AG04449 (cell line): Measurements from ENCODE around the genes ZBTB25, HSPA2 and FNTB.

- RRBS: no CpG with 5 or more reads among the region's 27 CpGs
Measured at GRCh38 chr14:64441754-64442637, 23.3 kb upstream of the AKAP5 start.

DNA sequence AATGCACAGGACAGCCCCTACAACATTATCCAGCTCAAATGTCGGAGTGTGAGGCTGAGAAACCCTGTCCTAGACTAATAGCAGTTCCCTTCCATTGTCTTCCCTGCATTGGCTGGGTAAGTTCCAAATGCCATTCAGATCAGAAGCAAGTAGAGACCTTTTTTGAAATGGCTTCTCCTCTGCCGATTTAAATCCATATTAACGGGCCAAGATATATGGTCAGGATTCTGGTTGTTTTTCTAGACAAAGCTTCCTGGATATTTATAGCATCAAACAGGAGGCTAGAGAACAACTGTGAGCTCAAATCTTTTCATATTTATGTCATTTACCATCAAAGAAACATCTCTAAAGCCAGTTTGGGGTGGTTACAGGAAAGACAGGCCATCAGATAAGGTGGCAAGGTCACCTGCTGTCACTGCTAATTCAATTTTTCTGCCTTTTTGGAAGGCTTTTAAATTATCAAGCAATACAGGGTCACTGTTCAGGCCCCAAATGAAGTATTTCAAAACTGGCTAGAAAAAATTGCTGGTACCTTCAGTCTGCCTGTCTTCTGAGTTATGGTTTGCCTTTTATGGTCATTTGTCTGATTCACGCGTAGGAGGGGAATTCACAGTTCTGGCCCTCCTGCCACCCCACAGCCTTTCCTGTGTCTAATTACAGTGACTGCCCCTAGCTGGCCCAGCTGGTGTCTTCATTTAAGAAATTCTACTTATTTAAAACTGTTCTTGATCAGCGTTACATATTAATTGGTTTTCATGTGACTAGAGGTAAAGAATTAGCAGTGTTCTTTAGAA, 20.0 kb upstream of the AKAP5 start:
- RRBS: no CpG with 5 or more reads among the region's 6 CpGs

GRCh38 chr14:64465819-64466773, 797 bp downstream of the AKAP5 start:
- RRBS: 0% methylated on average over 2 of the region's 18 CpGs

- RRBS: 2% methylated on average over 21 of the region's 69 CpGs
Measured at GRCh38 chr14:64503376-64504013, at the start of gene ZBTB25. ZBTB25 (minus strand) TSS chr14:64503838.

- RRBS: no CpG with 5 or more reads among the region's 33 CpGs
Measured at GRCh38 chr14:64504014-64504497, 418 bp upstream of the ZBTB25 start.

GRCh38 chr14:64504934-64506225, 810 bp downstream of the ZBTB1 start:
- RRBS: 3% methylated on average over 30 of the region's 75 CpGs

- RRBS: no CpG with 5 or more reads among the region's 3 CpGs
Measured at GRCh38 chr14:64506699-64507329, 2.2 kb downstream of the ZBTB1 start.

DNA sequence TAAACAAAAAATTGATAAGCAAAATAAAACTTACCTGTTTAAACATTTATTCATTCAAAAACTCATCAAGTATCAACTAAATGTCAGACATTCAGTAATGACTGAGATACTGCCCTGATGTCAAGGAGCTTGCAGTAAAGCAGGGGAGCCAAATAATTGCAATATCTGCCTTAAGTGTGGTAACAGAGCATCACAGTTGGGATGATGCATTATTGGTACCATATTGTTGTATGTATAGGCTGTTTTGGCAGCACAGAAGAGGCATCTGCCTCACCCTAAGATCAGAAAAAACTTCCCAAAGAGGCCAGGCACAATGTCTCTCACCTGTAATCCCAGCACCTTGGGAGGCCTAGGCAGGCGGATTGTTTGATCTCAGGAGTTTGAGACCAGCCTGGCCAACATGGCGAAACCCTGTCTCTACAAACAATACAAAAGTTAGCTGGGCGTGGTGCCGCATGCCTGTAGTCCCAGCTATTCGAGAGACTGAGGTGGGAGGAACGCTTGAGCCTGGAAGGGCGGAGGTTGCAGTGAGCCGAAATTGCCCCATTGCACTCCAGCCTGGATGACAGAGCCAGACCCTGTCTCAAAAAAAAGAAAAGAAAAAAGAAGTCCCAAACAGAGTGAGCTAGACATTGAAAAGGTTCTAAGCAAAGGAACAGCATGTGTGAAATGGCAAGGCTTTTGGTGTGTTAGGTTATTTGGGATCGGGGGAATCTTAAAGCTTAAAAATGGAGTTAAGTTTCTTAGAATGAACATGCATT, 4.4 kb downstream of the ZBTB1 start:
- RRBS: no CpG with 5 or more reads among the region's 9 CpGs

- RRBS: 0% methylated on average over 2 of the region's 30 CpGs
Measured at GRCh38 chr14:64540652-64541005, at the start of gene HSPA2. HSPA2 (plus strand) TSS chr14:64540741.

GRCh38 chr14:64562474-64562969, 12.8 kb downstream of the PPP1R36 start:
- RRBS: no CpG with 5 or more reads among the region's 3 CpGs

- RRBS: no CpG with 5 or more reads among the region's 2 CpGs
Measured at GRCh38 chr14:64584113-64584477, 34.3 kb downstream of the PPP1R36 start.

DNA sequence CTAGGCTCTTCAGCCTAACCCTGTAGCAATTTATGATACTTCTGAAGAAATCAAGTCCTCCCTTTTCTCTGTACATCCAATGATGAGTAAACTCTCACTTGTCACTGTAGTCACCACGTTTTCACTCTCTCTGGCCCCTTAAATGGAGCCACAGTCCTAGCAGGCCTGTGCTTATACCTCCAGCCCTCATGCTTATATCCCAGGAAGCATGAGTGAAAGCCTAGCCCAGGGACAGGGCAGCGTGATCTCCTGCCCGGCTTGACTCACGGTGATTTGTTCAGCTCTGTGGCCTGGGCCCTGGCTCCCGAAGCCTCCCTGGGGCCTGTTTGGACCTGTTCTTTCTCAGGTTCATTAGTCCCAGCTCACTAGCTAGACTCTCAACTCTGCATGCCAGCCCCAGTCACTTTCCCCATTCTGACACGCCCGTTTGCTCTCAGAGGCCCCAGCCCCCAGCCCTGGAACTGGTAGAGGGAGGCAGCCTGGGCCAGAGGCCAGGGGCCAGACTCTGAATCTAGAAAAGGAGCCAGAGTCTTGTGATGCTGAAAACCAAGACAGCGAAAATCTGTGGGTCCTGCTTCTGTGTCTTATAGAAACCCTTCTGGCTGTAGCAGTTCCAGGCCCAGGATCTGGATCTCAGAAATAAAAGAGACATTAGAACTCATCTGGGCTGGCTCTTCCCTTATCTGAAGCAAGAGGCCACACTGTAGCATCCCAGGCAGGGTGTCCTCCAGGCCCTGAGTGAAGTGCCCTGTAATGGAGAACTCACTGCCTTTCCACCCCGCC, 23.9 kb upstream of the PLEKHG3 start:
- RRBS: no CpG with 5 or more reads among the region's 9 CpGs

GRCh38 chr14:64698942-64699576, 5.2 kb upstream of the PLEKHG3 start:
- RRBS: no CpG with 5 or more reads among the region's 5 CpGs

GRCh38 chr14:64721320-64722282, 17.4 kb downstream of the PLEKHG3 start:
- RRBS: no CpG with 5 or more reads among the region's 17 CpGs

DNA sequence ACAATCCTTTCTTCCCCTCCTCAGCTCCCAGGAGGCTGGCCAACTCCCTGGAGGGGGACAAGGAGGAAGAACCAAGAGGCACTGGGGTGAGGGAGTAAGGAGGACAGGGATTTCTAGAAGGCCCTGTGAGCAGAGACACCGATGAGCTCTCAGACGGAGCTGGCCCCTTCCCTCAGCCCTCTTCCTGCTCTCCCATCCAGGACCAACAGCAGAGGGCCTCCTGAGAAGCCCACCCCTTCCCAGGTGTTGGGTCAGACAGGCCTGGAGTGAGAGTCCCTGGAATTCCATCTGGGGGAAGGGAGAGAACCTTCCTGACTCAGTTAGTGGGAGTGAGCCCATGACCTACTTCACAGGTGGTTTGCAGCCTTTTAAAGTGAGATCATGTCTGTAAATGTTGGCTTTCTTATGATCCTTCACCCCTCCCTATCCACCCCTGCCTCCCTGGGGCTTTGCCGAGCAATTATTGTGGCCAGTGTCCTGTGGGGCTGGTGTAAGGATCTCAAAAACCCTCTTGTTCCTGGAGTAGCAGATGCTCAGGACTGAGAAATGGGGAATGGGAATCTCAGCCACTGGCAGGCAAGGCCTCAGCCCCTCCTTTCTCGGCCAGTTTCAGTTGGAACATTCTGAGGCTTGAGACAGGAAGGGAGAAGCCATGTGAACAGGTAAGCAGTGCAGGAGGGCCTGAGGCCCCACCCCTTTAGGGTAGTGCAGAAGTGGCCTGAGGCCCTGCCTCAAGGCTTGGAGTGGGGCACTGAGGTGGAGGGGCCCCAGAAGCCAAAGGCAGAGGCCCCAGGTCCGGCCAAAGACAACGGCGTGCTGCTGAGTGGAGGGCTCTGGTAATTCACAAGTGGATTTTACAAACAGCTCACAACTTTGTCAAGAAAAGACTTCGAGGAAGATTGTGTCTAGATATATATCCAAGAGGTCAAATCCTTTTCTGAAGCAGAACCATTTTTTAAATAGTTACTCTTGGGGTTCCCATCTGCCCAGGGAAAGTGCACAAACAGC, 53.8 kb downstream of the PLEKHG3 start:
- RRBS: no CpG with 5 or more reads among the region's 8 CpGs

- RRBS: no CpG with 5 or more reads among the region's 6 CpGs
Measured at GRCh38 chr14:64858013-64858470, 21.7 kb downstream of the SPTB start.

DNA sequence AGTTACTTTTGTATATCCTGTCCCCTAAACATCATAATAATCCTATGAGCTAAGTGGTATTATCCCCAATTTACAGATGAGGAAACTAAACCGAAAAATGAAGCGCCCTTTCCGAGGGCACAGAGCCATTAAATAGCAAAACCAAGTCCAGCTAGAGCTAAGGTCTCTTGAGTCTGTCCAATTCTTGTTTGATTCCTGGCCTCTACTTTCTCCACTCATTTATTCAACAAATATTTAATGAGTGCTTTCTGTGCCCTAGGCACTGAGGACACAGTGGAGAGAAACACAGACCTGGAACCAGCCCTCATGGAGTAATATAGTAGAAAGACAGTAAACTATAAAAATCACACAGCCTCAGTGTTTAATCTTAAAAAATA, 593 bp downstream of the GPX2 start:
- RRBS: no CpG with 5 or more reads among the region's 3 CpGs

DNA sequence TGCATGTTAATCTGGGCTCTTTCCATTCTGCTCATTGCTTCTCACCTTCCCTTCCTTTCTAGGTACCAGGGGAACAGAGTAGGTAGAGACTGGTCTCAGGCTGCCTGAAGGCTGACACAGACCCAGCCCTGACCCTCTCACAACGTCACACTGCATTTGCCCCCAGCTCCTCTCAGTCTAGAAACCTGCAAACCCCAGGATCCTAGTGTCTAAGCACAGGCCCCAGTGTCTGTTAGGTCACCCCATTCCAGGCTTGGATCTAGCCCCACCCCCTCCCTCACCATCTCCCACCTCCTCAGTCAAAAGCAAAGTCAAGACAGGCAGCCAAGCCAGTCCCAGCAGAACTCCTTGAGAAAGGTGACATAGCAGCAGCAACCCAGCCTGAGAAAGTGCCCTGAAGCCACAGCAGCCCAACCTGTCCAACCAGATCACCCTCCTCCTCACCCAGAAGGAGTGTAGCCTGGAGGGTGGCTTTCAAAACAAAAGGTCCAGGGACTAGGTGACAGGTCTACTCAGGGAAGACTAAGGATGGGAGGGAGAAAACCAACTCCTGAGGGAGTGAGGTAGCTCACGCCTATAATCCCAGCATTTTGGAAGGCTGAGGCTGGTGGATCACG, 5.3 kb downstream of the RAB15 start:
- RRBS: no CpG with 5 or more reads among the region's 3 CpGs

GRCh38 chr14:64986574-64987754, at the start of gene FNTB:
FNTB (plus strand) TSS chr14:64986895.
- RRBS: 3% methylated on average over 6 of the region's 73 CpGs

GRCh38 chr14:65075614-65076444, 26.5 kb downstream of the MAX start:
- RRBS: 93% methylated on average over 3 of the region's 20 CpGs